Umbilical cord (tissue), 2 donors: Measurements from ENCODE around the gene USP22.

- RAMPAGE, long total RNA = no peak
These were observed 85.0 kb downstream of the USP22 start for GRCh38 chr17:20957890-20958196.

DNA sequence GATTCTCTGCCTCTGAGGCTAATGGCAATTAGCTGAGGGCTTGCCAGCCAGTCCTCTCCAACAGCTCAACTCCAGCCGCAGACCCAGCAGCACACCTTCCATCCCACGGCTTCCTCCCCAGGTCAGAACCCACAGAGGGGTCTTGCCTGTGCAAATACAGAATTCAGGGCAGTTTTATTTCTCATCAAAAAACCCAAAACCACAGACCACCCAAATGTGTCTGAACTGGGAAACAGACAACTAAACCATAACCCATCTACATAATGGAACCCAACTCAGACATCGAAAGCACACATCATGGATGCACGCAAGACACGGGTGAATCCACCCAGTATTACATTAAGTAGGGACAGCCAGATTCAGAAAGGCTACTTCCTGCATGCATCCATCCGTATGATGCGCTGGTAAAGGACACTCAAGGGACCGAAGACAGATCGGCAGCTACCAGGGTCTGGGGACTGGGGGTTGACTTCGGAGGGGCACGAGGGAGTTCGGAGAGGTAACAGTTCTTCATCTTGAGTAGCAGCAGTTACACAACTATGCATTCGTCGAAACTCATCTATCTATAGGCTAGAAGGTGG, 26.4 kb downstream of the USP22 start:
- RAMPAGE, long total RNA = no peak

DNA sequence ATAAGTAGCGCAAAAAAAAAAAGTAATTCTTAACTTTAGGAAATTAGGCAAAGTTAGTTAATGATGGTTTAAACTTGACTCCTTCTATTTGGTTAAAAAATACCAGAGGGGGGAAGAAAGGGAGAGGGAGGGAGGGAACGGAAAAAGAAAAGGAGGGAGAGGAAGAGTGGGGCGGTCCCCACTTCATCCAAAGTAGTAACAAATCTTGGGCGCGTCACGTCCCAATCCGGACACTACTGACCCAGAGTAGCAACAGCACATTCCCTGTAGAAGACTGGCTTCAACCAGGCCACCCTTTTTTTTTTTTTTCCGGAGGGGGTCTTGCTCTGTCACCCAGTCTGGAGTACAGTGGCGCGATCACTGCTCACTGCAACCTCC, 2.2 kb downstream of the USP22 start:
- RAMPAGE, long total RNA = no peak

DNA sequence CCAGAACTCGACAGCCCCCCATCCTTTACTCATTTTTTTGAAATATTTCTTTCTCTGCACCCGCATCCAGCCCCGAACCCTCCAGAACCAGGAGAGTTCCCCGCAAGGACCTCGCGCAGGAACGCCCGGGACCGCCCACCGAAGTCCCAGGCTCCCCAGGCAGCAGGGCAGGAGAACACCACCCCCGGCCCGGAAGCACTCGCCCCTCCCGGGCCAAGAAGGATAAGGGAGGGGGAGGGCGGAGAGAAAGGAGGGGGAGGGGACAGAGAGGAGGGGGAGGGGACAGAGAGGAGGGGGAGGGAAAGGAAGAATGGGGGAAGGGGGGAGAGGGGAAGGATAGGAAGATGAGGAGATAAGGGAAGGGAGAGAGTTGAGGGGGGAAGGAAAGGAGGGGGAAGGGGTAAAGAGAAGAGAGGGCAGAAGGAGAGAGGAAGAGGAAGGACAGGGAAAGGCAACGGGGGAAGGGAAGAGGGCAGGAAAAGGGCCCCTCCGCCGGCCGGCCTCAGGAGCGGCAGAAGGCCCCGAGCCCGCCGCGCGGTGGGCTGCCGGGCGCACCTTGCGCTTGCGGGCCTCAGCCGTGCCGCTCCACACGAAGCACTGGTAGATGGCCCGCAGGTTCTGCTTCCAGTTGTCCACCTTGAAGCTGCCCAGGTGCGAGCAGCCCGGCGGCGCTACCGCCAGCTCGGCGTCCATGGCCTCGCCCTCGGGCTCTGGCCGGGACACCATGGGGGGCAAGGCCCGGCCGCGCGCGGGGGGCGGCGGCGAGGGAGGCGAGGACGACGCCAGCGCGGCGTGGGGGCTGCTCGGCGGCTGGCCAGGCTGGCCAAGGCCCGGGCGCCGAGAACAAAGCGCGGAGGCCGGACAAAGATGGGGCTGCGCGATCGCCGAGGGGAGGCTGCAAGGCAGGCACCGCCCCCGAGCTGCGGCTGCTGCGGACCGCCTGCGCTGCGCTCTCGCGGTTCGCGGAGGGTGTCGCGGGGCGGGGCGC, at the start of gene USP22:
USP22 (minus strand) TSS at position 902 of the 988 bp plus-strand sequence.
- RAMPAGE, long total RNA = no peak

GRCh38 chr17:21200588-21201184, 13.3 kb downstream of the TMEM11 start:
- RAMPAGE, long total RNA = no peak

GRCh38 chr17:21419059-21420111, 43.2 kb downstream of the KCNJ12 start:
- RAMPAGE, long total RNA = no peak

- RAMPAGE, long total RNA = no peak
These were observed 88.0 kb downstream of the KCNJ12 start for GRCh38 chr17:21463965-21464818.

GRCh38 chr17:21512976-21513331, 136.8 kb downstream of the KCNJ12 start:
- RAMPAGE, long total RNA = no peak

DNA sequence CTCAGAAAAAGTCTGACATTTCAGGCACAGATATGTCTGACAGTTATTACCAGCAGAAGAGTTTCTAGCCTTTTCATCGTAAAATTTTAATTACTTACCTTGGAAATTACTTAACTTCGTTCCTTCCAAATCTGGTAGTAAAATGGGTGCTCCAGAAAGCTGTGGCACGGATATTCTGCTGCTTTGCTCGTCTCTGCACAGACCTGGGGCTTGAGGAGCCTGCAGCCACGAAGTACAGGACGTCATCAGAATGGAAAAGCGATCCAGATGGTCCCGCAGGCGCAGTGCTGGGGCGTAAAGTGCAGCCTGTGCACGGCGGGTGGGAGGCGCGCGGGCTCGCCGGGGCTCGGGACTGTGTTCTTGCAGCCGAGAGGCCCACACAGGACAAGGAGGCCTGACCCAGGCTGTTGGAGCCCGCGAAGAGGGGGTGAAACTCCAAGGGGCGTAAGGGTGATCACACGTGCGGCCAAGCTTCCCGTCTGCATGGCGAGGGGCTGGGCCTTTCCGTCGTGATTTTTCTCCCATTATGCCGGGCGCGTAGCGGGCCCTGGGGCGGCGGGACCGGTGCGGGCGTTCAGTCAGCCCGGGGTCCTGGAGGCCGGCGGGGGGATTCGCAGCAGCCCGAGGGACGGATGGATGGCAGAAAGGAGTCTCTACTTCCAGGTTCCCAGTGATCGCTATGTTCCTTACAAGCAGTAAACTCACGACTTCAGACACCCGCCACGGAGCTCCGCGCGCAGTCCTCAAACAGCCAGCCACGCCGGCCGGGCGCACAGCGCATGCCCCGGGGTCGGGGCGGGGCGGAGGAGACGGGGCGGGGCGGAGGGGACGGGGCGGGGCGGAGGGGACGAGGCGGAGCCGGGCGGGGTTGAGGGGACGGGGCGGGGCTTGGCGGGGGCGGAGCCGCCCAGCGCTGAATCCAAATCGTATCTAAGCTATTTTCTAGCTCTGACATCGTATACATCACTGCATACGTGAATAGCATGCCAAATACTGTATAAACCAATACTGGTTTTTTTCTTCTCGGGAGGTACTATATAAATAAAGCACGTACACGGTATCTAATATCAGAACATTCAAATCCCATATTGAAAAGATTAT, 141.1 kb upstream of the KCNJ18 start:
- RAMPAGE, long total RNA = no peak

- RAMPAGE, long total RNA = no peak
These were observed 612.5 kb downstream of the KCNJ18 start for GRCh38 chr17:22304742-22305245.

DNA sequence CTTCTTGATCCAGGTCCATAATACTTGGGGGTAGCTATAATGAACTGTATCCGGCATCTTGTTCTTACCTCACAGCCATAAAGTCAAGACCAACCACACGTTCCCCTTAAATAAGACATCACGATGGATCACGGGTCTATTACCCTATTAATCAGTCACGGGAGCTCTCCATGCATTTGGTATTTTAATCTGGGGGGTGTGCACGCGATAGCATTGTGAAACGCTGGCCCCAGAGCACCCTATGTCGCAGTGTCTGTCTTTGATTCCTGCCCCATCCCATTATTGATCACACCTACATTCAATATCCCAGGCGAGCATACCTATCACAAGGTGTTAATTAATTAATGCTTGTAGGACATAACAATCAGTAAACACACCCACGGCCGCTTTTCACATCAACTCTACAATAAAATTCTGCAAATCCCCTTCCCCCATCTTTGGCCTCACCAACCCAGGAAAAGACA, 829.0 kb downstream of the KCNJ18 start:
- RAMPAGE, long total RNA = no peak

- RAMPAGE, long total RNA = no peak
These were observed 17.6 kb downstream of the KSR1 start for GRCh38 chr17:27473433-27474639.

DNA sequence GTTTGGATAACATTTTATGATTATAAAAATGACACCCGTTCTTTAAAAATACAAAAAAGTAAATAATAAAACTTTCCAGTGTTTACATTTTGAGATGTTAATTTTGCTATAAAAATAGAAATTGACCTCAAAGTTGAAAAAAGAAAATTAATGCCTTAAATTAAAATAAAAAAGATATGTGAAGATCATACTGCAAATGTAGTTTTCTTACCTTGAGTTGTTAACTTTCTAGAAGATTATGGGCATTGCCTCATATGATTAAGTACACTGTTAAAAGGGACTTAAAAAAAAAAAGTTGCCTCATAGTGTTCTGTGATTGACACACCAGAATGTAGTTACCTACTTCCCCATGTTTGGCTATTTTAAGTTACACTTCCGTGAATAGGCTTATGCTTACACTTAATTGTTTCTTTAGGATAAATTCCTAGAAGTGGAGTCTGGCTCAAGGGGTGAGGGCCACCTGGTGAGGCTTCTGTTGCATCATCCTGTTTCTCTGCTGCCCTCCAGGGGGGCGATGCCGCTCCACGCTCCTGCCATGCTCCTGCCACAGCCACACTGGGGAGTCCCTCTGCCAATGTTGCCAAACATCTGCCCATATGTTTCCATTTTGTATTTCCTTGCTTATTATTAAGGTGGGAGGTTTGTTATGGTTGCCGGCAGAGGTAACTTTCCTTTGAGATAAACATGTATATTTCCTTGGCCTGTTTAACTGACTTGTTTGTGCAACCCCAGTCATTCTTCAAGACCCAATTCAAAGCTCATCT, 72.9 kb downstream of the KSR1 start:
- RAMPAGE, long total RNA = no peak

GRCh38 chr17:27535562-27536383, 79.5 kb downstream of the KSR1 start:
- RAMPAGE, long total RNA = no peak

DNA sequence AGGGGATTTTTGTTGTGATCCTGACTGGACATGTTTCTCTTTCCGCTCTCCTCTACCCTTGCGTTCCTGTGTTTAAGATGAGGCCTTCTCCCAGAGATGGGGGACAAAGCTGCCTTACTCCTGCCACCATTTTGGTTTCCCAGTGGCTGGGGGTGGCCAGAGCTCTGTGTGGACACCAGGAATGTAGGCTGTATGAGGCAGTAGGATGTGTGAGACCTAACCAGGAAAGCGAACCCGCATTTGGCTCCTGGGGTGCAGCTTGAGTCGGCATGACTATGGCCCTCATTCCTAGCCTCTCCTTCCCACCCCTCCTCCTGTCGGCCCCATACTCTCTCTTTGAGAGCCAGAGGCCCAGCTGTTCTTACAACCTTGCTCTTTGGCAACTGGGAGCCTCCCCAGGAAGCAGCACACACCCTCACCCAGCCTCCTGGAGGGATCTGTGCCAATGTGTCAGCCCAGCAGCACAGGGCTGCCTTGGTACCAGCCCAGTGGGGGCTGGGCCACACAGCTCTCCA, 70.5 kb upstream of the LGALS9 start:
- RAMPAGE, long total RNA = no peak

- RAMPAGE, long total RNA = no peak
These were observed 23.6 kb downstream of the LGALS9 start for GRCh38 chr17:27654615-27654945.

DNA sequence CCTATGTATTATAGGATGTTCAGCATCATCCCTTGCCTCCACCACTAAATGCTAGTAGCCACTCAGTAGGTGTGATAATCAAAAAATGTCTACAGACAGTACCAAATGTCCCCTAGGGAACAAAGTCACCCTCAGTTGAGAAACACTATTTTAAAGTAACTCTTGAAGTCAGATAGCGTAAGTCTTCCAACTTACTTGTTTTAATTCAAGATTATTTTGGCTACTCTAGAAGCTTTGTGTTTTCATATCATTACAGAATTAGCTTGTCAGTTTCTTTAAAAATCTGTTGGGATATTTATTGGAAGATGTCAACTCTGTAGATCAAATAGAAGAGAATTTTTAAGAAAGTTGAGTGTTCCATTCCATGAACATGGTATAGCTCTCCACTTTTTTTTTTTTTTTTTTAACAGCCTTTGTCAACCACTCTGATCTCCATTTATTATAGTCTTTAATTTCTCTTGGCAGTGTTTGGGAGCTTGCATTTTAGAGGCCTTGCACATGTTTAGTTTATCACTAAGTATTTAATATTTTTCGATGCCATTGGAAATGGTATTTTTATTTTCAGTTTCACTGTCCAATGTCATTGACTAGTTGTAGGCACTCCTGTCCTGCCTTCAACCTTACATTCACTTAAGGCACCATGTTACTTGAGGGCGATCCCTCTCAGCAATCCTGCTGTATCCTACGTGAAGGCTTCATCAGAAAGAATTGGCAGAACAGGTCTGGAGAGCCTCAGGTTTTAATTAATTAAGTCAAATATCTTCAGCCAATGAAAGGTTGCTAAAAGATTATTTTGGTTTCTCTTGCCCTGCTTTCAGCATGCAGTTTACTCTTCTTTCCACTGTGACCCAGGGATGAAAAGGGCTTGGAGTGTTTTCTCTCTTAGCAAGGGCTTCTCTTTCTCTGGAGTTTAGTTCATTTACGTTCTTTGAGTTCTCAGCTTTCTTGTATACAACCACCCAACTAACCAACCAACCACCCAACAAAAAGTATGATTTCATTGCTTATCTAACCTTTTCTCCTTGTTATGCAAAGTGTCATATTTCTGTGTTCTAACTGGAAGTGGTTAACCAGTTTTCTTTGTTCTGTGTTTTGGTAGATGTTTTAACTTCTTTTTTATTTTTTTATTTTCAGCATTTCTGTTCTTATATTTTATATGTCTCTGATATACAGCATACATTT, 29.0 kb downstream of the NLK start:
- RAMPAGE, long total RNA = no peak

DNA sequence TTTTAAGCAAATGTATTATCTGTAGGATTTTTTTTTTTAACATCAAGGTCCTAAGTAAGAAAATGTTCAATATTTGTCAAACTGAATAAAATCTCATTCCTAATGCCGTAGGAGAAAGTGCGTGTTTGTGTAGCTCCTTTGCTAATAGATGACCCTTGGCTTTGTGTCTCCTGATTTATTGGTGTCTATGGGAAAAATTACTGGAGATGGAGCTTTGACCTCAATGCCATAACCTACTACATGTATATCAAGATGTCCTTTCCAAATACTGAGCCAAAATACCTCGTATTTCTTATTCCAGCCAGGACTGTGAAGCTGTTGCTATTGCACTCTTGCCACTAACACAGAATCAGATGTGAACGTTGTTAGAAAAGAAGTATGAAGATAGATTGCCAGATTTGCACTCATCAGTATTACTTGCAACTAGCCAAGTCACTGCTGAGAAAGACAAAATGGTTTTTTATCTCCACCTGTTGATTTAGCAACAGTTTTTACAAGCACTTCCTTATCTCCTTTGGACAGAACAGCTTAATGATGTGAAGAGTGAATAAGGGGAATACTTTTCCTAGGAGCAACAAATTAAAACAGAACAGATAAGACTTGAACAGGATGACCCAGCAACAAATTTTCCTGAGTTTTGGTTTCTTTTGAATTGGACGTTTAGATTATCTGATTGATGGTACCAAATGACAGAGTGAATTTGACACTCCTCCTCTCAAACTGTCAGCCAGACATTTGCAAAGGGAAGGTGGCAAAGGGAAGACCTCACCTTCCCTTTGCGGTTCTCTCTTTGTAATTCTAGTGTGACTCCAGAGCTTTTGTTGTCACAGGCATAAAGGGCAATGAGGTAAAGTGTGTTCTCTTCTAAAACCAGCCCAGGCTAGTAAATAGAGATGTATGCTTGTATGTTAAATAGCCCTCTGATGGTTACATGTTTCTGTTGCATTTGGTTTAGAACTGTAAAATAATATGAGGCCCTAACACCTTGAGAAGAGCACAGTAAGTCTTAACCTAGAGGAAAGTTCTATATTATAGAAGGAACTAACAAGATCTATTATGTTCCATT, 130.6 kb downstream of the NLK start:
- RAMPAGE, long total RNA = no peak

GRCh38 chr17:28193273-28193608, 125.8 kb upstream of the TMEM97 start:
- RAMPAGE, long total RNA = no peak

DNA sequence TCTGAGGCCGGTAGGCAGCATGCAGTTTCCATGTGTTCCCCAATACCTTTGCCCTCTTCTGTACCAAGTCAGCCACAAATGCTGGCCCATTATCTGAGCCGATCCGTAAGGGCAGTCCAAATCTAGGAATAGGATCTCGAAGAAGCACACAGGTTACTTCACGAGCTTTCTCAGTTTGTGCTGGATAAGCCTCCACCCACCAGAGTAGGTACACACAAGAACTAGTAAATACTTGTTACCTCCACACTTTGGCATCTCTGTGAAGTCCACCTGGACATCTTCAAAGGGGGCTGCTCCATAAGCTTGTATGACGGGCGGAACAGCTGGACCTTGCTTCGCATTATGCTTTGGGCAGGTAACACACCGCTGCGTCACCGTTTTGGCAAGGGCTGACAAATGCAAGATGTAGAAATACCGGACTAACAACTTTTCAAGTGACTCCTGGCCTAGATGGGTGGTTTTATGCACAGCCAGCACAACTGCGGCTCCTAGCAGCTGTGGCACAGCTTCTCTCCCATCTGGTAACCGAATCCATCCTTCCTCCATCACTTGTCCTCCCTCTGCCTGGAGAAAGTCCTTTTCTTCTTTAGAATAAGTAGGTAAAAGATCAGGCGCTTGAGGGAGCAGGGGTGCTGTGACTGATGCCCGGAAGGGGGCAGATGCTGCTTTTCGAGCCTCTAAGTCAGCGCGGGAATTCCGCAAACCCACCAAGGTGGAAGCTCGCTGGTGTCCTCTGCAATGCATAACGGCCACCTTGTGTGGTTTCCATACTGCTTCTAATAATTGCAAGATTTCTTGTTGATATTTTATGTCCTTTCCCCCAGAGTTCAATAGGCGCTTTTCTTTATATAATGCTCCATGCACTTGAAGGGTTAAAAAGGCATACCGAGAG, 85.1 kb upstream of the TMEM97 start:
- RAMPAGE, long total RNA = no peak